Daoy (cell line): Measurements from ENCODE around the genes ETFB, SIGLEC14, ZNF615 and ZNF808.

GRCh38 chr19:51366217-51367287, at the start of gene ETFB:
TSS of gene ETFB (minus strand) at chr19:51366388.
- RAMPAGE, long total RNA = start-site peak on the minus strand at chr19:51366340-51366394, 862 and 280 reads in 2 replicates

DNA sequence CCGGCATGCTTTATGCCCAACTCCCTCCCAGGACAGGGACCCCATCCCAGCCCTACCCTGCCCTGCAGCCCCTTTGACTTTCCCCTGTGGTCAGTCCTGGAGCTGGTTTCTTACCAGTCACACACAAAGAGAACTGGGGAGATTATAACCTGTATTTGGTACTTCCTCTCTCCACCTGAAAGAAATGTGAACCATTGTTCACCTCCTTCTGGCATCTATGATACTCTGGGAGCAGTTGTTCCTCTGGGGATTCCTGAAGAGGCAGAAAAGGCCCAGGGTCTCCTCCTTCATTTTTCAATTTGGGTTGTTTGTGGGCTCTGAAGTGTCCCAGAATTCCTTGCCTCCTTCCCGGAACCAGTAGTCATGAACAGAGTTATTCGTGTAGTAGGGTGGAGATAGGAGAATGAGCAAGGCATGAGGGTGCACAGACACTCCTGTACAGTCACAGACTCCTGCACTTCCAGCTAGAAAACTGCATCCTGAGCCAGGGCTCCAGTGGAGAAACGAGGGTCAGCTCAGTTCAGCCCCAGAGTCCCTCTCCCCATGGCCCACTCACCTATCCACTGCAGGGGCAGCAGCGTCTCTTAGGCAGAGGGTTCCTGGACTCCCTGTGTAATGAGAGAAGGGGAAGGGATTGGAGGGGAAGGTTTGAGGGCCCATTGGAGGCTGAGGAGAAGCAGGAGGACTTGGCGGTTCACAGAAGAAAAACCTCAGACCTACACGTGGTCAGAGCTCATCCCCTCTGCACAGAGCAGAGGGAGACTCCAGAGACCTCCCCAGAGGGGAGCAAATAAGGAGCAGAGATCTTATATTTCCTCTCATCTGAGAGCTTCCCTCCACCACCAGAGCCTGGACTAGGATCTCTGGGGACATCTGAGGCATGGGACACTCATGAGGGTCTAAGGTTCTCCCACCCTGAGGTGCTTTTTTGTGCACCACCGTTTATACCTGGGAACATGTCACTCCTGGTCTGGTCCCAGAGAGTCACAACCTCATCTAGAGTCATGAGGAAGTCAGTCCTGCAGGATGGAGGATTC, 10.8 kb upstream of the SIGLEC8 start:
- RAMPAGE, long total RNA = no peak

DNA sequence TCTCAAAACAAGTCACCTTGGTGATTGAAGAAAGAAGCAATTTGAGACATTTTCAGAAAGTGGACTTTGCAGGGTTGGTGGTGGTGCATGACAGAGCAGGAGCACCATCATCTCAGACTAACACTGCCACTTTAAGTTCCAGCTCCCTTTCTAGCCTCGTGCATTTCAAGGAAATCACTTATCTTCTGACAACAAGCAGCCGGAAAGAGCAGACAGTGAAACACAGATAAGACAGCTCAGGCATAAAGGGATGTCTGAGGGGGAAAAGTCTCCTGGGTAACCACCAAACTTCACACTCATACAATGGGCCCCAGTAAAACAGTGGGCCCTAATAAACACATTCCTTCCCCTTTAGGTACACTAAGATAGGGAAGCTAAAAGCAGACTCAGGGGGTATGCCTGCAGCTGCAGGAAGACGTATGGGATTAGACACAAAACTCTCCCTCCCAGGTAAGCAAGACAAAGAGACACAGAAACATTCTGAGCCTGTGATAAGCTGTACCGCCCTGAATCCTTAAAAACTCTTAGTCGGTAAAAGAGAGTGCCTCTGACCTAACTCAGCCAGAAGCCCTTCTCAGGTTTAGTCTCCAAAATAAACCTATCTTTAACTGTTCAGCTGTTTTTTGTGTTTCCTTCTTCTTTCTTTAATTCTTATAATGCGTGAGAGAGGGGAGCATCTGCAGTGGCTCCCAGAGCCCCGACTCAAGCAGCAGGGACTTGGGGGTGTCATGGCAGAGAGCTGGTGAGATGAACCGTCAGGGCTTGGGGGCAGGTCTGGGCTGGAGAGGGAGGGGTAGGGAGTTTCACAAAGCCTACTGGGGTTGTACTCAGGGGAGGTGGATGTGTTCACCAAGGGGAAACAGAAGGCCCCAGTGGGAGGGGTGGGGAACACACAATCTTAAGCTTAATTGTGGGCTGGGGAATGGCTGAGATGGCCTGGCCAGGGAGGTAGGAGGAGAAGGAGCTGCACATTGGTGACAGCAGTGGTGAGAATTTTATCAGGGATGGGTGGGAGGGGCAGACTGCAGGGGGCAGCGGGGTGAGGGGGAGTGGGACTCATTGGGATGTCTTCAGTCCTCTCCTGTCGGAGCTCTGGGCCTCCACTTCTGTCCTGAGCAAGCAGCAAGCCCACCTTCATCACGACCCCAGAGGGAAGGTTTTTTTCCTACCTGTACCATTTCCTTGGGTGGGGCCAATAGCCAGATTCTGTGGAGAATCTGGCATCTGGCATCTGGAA, 16.7 kb upstream of the SIGLEC6 start:
- RAMPAGE, long total RNA = no peak

GRCh38 chr19:51572740-51573677, 1.9 kb downstream of the ZNF175 start:
- RAMPAGE, long total RNA = no peak

DNA sequence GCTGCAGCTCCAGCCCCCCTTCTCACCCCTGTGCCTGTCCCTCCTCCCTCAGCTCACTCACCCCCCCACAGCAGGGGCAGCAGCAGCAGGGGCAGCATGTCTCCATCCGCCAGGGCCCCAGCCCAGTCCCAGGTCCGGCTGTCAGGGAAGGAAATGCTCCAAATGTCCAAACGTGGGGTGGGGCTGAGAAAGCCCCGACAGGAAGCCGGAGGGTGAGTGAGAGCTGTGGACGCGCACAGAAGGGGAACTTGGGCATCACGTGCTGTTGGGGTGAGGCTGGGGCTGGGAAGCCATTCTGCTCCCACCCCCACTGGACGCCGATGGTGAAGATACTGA, at the start of gene SIGLEC14:
Gene SIGLEC14, minus strand, starts transcription at position 164 of the 336 bp plus-strand sequence.
- RAMPAGE, long total RNA = no peak

DNA sequence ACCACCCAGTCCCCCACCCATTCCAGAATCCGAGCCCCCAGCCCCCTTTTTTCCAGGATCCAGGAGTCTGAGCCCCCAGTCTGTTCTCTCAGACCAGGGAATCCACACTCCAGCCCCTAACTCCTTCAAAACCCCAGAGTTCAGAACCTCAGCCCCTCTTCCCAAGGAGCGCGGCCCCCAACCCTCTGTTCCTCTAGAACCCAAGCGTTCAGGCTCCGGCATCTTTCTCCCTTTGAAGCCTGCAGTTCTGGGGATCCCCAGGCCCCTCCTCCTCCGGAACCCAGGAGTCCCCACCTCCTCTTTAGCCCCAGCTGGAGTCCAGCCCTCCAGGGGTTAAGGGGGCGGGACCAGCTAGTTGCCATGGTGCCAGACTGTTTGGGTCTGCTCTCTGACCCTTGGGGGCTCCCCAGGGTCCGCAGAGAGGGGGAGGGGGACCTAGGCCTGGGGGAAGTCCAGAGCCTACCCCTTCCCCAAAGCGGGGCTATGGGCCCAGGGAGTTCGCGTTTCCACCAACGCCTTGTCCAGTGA, 2.9 kb upstream of the SPACA6 start:
- RAMPAGE, long total RNA = no peak

- RAMPAGE, long total RNA = no peak
Measured at GRCh38 chr19:51702251-51702880, 9.2 kb downstream of the SPACA6 start.

DNA sequence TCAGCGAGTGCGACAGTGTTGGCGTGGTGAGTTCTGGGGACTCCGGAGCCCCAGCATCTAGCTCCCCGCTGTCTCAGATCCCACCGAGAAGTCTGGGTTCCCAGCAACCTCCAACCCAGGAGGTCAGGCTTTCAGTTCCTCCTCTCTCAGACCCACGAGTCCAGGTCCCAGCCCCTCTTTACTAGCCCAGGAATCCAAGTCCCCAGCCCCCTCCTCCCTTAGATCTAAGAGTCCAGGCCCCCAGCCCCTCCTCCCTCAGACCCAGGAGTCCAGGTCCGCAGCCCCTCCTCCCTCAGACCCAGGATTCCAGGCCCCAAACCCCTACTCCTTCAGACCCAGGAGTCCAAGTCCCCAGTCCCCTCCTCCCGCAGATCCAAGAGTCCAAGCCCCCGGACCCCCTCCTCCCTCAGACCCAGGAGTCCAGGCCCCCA, 11.3 kb downstream of the SPACA6 start:
- RAMPAGE, long total RNA = no peak

GRCh38 chr19:51796068-51796955, 1.4 kb downstream of the FPR3 start:
- RAMPAGE, long total RNA = no peak

DNA sequence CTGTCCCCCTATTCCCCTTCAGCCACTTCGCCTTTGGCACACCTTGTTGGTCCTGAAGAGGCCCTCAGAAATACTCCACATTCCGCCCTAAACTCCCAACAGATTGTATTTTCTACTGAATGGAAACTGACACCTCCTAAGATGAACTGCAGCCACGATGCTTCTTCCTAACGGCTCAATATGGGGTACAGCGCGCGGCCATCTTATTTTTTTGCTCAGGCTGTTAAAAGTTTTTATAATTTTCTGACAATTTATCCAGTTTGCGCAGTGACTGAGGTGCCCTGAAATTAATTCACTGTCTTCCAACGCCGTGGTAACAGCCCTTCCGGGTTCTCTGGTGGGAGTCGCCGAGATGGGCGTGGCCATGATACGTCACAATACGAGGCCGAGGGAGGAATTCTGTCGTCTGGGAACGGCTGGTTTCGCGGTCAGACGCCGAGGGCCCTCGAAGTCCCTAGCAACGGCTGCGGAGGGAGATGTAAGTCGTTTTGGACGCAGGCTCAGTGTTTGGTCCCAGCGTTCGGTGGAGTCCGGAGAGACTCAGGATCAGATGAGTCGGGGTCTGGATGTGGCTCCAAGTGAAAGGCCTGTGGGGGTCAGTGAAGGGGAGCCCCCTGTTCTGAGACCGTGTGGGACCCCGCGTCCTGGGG, 21.6 kb downstream of the ZNF613 start:
- RAMPAGE, long total RNA = no peak

- RAMPAGE, long total RNA = no peak
Measured at GRCh38 chr19:52007546-52008648, at the start of gene ZNF615. TSS of gene ZNF615 (minus strand) at chr19:52008211.

DNA sequence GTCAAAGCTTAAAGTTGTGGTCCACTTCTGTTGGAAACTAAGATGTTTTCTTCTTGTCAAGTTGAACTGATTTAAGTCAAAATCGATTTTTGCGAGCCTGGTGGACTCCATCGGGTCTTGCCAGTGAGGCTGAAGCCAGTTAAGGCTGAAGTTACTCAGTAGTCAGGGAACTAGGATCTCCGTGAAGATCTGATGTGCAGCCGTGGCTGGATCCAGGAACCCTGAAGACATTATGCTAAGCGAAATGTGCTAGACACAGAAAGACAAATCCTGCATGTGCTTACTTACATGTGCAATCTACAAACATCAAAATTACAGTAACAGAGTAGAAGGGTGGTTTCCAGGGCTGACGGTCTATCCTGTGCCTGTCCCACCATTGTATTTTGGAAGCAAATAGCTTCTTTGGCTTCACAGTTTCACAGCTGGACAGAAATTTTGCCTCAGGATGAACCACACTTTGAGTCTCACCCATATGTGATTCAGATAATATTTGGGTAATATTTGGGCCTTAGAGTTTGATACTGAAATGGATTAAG, 514 bp upstream of the ZNF836 start:
- RAMPAGE, long total RNA = no peak

DNA sequence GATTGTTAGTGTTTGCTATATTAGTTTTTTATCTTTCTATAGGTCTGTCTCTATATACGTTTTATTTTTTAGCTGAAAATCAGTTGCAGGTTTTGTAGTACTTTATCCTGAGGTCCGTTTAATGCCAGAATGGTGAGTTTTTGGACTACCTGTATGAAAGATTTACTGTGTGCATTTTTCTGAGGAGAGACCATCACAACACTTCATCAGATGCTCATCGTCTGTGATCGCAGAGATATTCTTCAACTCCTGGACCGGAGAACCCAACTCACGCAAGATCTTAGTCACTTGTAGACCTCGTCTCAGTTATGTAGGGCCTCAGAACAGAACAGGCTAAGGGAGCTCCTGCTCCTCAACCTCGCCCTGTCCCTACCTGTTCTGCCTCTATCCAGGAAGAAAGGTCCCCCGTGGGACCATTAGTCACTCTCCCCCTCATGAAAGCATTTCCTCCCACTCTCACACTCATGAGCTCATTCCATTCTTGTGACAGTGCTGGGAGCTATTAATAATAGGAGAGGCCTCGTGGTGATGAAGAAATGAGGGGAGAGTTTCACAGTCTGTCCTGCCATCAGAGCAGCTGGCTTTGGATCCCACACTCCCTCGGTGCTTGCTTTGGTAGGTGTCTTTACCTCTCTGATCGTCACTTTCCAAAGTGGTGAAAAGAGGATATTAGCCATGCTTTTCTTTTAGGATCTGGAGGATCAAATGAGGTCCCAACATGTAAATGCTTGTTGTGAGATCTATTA, 10.1 kb downstream of the PPP2R1A start:
- RAMPAGE, long total RNA = no peak

GRCh38 chr19:52336990-52337446, 975 bp downstream of the ZNF610 start:
- RAMPAGE, long total RNA = no peak

GRCh38 chr19:52527545-52528528, at the start of gene ZNF808:
TSS of gene ZNF808 (plus strand) at chr19:52527668.
- RAMPAGE, long total RNA = start-site peak on the plus strand at chr19:52527650-52527689, 50 and 29 reads in 2 replicates

DNA sequence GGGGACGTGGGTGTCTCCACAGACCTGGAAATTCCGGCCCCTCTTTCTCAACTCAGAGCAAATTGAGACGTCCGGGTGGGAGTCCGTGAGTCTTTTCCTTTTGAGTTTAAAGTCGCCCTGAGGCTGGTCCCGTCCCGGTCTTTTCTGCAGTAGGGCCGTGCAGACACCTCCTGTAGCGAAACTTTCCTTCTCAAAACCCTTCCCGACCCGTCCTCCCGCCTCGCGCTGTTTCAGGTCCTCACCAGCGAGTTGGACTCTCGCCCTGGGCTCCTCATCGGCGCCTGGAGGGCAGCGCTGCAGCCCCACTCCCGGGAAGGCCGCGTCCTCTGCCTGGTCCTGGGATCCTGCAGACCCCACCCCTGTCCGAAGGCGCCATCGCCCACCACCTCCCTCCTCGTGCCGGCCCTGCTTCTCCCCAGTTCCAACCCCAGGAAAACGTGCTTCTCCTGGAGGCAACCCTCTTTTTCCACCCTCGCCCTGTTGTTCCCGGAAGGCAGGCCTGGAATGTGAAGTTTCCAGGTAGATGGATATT, 15.0 kb downstream of the ZNF701 start:
- RAMPAGE, long total RNA = no peak

- RAMPAGE, long total RNA = no peak
Measured at GRCh38 chr19:52715638-52716276, 19.1 kb downstream of the ZNF611 start.

DNA sequence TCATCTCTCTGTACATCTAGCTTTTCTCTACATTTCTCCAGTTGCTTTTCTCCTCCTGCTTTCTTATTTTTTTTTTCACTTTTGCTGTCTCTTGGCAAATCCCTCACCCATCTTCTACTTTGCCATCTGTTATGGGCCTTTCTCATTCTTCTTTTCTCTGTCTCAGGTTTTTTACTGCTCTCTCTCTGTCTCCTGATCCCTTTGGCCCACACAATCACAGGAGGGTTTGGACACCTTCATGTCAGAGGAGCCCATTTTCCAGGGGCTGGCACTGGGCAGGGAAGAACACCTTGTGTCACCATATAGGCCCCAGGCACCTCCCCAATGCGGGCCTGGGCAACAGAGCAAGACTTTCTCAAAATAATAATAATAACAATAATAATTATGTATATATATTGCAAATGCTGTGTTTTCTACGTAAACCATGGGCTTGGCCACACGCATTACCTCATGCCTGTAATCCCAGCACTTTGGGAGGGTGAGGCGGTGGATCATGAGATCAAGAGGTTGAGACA, 4.4 kb downstream of the ZNF320 start:
- RAMPAGE, long total RNA = no peak

GRCh38 chr19:52935331-52935781, 12.1 kb upstream of the ZNF888 start:
- RAMPAGE, long total RNA = no peak

DNA sequence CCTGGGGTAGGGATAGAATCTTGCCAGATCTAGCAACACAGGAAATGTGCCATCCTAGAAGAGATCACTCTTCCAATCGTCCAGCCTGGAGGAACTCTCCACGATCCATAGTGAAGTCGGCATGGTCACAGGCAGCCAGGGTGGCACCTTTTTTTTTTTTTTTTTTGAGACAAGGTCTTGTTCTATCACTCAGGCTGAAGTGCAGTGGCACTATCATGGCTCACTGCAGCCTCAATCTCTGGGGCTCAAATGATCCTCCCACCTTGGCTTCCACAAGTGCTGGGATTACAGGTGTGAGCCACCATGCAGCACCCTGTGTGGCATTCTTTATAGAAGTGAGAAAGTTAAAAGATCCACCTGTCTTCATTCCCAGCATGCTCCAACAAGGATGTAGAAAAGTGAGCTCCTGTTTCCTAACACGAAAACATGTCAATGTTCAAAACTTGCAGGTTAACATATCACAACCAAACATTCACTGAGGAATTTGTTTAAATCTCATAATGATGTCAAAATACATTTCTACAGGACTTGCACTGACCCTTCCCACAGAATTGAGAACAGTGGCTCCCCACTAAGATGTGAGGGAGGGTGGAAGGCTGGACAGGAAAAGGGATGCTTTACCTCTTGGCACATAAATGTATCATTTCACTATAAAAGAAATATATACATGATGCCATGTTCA, 18.3 kb downstream of the ZNF160 start:
- RAMPAGE, long total RNA = no peak